HEK293 (cell line): ENCODE data around the gene PCID2.

DNA sequence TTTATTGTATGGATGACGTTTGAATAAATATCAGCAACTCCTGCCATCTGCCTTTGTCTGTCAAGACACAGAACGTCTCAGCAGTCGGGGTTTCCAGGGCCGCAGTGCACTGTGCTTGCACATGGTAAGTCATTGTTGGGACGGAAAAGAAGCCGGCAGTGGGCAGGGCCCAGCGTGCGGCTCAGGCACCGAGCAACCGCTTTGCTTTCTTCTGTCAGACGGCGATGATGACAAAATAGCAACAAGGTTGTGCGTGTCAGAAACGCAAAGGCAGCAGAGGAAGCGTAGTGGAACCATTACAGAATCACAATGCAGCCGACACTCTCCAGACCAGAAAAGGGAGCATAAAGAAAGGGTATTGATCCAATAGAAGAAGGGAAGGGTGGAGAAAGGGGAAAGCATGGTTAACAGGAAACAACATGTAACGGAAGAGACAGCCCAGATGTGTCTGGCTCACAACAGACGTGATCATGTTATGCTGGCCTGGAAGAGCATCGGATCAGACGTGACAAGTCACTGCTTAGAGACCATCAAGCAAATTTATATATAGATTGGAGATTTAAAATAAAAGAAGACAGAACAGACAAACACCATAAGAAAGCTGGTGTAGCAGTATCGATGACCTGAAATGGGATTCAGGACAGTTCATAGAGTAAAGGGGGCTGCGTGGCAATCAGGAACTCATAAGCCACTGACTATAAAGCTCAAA, 6.9 kb upstream of the F7 start:
- PRO-cap, result no peak
- RRBS, 2 experiments, result no CpG with 5 or more reads among the region's 22 CpGs

DNA sequence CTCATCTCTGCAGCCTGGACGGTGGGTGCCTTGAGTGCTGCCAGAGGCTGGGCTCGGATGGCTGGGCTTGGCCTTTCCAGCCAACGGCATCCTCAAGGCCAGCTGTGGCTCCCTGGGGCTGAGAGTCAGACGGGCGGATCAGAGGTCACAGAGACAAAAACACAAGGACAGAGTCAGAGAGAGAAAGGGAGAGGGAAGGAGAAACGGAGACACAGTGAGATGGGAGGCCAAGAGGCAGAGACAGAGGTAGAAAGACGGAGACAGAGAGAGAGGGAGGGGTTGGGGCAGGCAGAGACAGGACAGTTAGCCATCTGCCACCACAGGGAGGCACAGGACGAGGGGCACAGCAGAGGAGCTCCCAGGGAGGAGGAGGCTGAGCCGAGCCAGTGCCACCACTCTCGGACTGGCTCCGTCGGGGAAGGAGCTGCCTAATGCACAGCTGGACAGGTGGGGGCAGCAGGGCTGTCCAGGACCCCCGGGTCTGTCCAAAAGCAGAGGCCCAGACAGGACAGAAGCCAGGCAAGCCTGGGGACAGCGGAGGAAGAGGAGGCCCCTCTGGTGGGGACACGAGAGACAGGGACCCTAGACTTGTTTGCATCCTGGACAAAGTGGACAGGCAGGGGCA, 512 bp downstream of the F10 start:
- PRO-cap, result no peak
- RRBS, 2 experiments, result no CpG with 5 or more reads among the region's 15 CpGs

GRCh38 chr13:113140676-113141431, 17.6 kb upstream of the PROZ start:
- PRO-cap, result no peak
- RRBS, 2 experiments, result no CpG with 5 or more reads among the region's 21 CpGs

GRCh38 chr13:113153241-113153836, 5.1 kb upstream of the PROZ start:
- PRO-cap, result no peak
- RRBS, 2 experiments, result 36 to 83% methylated on average over 3 to 6 of the region's 39 CpGs

- PRO-cap, result no peak
- RRBS, 2 experiments, result 95 to 100% methylated on average over 1 of the region's 8 CpGs
Observed at GRCh38 chr13:113176176-113176748, 17.8 kb downstream of the PROZ start.

- PRO-cap, result bidirectional peak, plus-strand start at chr13:113208779, minus-strand start at chr13:113208687; bidirectional peak, plus-strand start at chr13:113209108, minus-strand start at chr13:113208963
- RRBS, 2 experiments, result 2% methylated on average over 16 to 19 of the region's 77 CpGs
Observed at GRCh38 chr13:113208541-113209209, at the start of gene PCID2. PCID2 (minus strand) TSS chr13:113208669.

DNA sequence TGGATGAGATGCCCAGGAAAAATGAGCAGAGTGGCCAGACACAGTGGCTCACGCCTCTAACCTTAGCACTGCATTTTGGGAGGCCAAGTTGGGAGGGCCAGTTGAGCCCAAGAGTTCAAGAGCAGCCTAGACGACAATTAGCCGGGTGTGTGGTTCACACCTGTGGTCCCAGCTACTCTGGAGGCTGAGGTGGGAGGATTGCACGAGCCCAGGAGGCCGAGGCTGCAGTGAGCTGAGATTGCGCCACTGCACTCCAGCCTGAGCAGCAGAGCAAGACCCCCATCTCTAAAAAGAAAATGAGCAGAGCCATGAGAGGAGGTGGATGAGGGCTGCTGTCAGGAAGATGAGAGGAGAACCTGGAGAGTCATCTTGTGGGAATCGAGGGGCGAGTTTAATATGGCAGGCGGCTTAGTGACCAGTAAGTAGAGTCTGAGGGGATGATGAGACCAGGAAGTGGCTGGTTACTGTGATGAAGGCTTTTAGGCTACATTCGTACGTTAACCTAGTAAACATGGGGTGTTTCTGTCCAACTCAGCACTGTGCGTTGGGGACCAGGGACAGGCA, 13.3 kb downstream of the CUL4A start:
- PRO-cap, result no peak
- RRBS, 2 experiments, result no CpG with 5 or more reads among the region's 12 CpGs

GRCh38 chr13:113245757-113246143, 36.3 kb downstream of the CUL4A start:
- PRO-cap, result no peak
- RRBS, 2 experiments, result no CpG with 5 or more reads among the region's 4 CpGs

DNA sequence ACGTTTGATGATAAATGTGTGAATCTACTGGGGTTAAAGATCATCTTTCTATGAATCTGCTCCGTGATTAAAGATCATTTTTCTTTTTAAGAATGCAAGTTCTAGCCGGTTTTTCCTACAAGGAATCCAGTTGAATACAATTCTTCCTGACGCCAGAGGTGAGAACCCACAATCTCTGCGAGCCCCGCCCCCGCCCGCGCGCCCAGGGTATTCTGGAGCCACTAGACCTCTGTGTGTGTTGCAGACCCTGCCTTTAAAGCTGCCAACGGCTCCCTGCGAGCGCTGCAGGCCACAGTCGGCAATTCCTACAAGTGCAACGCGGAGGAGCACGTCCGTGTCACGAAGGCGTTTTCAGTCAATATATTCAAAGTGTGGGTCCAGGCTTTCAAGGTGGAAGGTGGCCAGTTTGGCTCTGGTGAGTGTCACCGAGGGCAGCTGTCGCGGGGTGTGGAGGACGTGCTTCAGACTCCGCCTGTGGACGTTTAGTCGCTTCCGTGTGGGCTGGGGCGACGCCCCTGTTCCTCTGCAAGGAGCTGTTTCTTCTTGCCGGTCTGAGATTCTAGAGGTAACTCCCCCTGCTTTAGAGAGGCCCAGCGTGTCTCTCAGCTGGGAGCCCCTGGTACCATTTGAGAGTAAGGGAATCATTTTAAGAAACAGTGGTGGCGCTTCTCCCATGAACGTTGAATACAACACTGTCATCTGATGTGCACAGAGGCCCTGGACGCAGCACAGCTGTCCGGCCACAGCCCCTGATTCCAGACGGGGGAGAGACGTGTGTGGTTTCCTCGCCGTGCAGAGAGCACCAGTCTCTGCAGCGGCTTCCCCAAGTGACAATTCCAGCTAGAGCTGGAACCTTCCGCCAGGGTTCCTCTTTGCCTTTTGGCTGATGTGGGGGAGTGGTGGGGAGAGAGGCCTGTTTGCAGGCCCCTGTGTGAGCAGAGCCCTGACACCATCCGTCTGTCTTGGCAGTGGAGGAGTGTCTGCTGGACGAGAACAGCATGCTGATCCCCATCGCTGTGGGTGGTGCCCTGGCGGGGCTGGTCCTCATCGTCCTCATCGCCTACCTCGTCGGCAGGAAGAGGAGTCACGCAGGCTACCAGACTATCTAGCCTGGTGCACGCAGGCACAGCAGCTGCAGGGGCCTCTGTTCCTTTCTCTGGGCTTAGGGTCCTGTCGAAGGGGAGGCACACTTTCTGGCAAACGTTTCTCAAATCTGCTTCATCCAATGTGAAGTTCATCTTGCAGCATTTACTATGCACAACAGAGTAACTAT, 24.7 kb downstream of the LAMP1 start:
- PRO-cap, result no peak
- RRBS, 2 experiments, result no CpG with 5 or more reads among the region's 54 CpGs

- PRO-cap, result no peak
- RRBS, 2 experiments, result 50% methylated on average over 2 of the region's 28 CpGs; no CpG with 5 or more reads in 1 of the 2 experiments
Observed at GRCh38 chr13:113326950-113328144, 30.3 kb downstream of the LAMP1 start.

DNA sequence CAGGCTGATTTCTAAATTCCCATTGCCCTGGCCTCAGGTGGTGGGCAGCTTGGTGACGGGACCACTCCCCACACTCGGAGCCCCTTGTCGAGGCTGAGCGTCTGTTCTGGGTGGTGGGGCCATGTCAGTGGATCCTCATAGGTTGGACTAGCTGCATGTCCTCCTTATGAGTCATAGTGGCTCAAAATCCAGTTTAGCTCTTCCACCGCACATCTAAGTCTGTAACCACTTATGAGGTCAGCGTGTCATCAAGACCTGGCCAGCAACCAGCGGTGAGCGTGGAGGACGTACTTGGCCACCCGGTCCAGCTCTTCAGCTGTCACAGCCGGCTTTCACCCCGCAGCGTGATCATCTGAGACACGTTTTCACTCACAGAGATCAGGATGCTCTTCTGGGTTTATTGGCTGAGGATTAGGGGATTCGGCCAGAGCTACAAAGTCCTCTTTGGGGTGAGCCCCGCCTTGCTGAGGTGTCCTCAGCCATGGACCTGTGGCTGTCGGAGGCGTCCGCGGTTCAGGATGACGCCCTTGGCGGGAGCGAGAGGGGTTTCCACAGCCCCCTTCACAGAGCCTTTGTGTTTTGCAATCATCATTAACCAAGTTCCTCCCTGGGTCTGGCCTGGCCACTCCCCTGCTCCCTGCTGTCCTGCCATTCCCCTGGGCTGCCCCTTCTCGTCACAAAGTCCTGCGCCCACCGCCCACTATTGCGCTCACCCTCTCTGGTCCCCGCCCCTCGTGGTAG, 41.9 kb downstream of the ADPRHL1 start:
- PRO-cap, result no peak
- RRBS, 2 experiments, result no CpG with 5 or more reads among the region's 29 CpGs

GRCh38 chr13:113491441-113492291, 845 bp downstream of the TMCO3 start:
- PRO-cap, result unidirectional peak, minus-strand start at chr13:113491778
- RRBS, 2 experiments, result 0 to 3% methylated on average over 1 of the region's 32 CpGs

DNA sequence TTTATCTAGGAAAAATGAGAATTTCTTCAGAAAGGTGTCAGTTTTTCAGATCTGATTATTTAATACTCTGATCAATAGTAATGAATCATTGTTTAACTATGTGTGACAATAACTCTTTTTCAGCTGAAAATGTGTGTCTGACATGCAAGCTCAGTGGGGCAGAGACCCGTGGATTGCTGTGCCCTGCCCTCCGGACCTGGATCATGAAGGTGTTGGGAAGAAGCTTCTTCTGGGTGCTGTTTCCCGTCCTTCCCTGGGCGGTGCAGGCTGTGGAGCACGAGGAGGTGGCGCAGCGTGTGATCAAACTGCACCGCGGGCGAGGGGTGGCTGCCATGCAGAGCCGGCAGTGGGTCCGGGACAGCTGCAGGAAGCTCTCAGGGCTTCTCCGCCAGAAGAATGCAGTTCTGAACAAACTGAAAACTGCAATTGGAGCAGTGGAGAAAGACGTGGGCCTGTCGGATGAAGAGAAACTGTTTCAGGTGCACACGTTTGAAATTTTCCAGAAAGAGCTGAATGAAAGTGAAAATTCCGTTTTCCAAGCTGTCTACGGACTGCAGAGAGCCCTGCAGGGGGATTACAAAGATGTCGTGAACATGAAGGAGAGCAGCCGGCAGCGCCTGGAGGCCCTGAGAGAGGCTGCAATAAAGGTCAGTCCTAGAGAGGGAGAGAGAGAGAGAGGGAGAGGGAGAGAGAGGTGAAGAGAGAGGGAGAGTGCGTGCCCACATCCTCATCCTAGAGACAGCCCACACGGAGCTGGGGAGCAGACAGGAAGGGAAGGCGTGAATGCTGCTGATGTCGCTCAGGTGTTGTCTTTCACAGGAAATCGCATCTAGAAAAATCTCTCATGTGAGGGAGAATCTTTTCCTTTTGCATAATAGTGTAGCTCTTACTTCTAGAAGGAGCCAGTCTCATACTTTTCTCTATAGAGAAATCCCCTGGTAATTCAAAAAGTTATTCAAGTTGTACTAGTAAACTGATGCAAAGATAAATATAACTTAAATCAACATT, 4.9 kb downstream of the TMCO3 start:
- PRO-cap, result no peak
- RRBS, 2 experiments, result no CpG with 5 or more reads among the region's 26 CpGs

DNA sequence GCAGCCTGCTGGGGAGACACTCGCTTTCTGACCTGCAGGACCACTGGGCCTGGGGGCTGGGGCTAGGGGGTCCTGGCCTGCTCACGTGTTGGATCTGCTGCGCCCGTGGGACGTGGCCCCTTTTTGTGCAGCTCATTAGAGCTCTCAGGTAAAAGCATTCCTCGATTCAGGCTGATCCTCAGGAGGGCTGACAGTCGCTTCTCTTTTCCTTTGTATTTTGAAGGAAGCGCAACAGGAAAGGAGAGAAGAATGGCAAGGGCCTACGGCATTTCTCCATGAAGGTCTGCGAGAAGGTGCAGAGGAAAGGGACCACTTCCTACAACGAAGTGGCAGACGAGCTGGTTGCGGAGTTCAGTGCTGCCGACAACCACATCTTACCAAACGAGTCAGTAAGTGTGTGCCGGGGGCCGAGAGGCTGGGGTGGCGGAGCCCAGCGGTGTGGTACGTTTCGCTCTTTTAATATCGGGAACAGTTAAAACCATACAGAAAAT, 25.1 kb downstream of the ATP4B start:
- PRO-cap, result no peak
- RRBS, 2 experiments, result no CpG with 5 or more reads among the region's 22 CpGs

- PRO-cap, result no peak
- RRBS, 2 experiments, result no CpG with 5 or more reads among the region's 28 CpGs
Observed at GRCh38 chr13:113647881-113648355, 10.1 kb downstream of the ATP4B start.

GRCh38 chr13:113777518-113777795, 18.4 kb downstream of the TMEM255B start:
- PRO-cap, result no peak
- RRBS, 2 experiments, result no CpG with 5 or more reads among the region's 10 CpGs

- PRO-cap, result no peak
- RRBS, 2 experiments, result no CpG with 5 or more reads among the region's 8 CpGs
Observed at GRCh38 chr13:113786739-113787059, 27.7 kb downstream of the TMEM255B start.

DNA sequence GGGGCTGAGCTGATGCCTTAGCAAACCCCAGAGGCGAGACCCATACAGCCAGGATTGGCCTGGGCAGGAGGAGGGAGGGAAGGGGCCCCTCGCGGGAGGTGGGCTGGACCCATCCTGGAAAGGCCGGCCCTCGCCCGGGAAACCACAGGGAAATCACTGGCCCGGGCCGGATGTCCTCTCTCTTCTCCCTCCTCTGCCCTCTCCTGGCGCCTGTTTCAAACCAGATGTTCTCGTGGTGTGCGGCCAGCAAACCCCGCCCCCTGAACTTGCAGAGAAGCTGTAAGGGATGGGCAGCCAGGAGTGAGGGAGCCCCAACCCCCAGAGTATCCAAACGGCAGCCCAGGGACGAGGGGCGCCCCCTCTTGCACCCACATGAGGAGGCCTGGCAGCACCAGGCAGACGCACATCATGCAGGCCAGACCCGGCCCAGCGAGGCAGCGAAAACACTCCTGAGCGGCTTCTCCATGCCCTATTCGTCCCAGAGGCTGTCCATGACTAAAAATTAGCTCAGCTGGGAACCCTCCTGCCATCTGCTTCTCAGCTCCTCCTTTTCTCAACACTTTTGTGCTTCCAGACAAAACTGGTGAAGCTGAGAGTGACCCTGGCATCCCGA, 43.2 kb downstream of the TMEM255B start:
- PRO-cap, result no peak
- RRBS, 2 experiments, result no CpG with 5 or more reads among the region's 22 CpGs

DNA sequence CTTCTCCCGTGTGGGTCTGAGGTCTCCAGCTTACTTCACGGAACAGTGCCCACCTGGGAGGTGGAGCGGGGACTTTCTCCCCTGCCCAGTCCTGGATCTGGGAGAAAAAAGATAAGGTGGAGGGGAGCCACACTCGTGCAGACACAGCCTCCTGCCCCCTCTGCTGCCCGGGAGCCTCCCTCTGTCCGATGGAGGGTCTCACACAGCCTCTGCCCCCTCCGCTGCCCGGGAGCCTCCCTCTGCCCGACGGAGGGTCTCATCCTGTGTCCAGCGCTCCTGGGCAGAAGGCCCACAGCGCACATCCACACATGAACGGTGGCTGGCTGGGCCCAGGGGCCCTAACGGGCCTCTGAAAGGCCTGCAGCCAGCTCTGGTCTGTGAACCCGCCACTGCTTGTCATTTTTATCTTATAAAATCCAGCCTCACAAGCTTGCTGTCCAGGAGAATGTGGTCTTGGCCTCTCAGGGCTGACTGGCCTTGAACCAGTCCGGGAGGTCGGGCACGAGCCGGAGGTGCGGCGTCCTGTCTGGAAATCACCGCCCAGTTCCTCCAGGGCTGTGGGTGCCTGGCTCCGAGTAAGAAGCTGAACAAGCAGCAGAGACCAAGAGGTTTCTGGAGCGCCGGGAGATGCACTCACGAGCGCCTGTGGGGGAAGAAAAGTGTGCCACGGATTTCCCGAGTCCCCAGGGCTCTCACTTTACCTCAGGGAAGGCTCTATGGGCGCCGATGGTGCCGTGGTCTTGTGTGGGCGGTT, 50.3 kb downstream of the GAS6 start:
- PRO-cap, result no peak
- RRBS, 2 experiments, result 92 to 96% methylated on average over 2 of the region's 33 CpGs

GRCh38 chr13:113841573-113842235, 22.2 kb downstream of the GAS6 start:
- PRO-cap, result no peak
- RRBS, 2 experiments, result no CpG with 5 or more reads among the region's 17 CpGs